Zone of skin (tissue), 1 donor: ENCODE measurements around the gene ARHGEF38.

DNA sequence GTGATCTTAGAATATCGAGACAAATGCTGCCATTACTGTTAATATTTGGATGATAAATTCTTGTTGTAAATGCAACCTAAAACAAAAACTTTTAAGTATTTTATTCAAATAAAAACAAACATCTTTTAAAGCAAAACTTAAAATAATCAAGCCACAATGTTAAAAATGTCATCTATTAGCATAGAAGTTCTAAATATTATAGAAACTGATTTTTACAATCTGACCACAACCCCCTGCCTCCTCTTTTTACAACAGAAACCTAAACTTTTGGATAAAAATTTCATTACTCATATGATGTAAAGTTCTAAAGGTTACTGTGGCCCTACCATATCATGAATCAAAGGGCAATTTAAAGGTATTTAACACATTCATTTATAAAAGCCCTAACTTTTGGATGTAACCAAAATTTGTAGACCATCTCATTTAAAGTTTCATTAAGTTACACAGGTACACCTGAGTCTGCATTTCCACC, 25.8 kb downstream of the UBE2D3 start:
- RRBS = no CpG with 5 or more reads among the region's 1 CpG

DNA sequence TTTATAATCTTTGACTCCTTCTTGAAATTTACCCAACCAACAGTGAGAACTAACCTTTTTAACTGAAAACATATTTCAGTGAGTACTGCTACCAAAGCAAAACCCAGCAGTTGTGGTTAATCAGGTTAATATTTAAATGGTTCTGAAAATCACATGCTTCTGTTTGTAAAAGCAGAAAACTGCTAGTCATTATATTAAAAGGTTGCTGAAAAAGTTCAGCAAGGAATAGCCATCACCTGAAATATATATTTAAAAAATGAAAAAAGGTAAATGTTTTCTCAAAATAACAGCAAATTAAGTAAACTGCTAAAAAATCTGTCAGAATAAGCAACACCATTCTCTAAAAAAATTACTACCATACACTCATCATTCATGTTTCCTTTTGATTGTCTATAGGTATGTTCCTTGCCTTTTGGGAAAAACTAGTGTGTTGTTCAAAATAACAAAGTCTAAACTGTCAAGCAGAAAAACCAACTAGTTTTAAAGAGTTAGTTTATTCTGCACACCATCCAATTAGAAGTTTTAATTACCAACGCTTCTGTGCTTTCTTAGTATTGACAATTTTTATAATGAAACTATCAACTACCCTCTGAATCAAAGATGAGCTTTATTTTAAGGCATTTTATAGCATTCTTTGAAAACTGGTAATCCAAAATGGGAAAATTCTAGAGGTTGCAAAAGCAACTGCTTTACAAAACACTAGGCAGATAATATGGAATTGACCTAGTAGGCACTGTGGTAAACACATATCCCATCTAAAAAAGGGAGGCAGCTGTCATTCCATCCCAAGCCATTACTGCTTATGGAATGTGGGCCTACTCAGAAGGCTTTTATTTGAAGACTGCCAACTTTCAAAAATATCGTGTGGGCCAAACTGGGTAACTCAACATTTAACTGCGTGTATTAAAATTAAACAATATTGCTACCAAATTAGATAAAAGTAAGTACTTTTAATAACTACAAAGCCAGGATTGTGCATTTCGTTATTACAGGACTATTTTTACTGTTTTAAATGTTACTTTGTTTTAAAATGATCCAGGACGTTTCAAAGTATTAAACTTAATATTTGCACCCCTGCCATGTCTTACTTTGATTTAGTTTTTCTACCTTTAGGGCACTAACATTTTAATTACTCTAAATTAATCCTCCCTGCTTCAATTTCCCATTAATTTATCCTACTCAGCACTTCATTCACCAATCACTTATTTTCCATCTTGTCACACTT, 19.5 kb downstream of the UBE2D3 start:
- RRBS = no CpG with 5 or more reads among the region's 5 CpGs

- RRBS = no CpG with 5 or more reads among the region's 7 CpGs
Observed at GRCh38 chr4:102869861-102870237, 1.1 kb downstream of the CISD2 start.

- RRBS = no CpG with 5 or more reads among the region's 3 CpGs
Observed at GRCh38 chr4:103099170-103099429, 534 bp downstream of the BDH2 start.

GRCh38 chr4:104486997-104487480, 7.7 kb downstream of the CXXC4 start:
- RRBS = no CpG with 5 or more reads among the region's 1 CpG

- RRBS = no CpG with 5 or more reads among the region's 1 CpG
Observed at GRCh38 chr4:105060420-105060982, 86.2 kb upstream of the TET2 start.

DNA sequence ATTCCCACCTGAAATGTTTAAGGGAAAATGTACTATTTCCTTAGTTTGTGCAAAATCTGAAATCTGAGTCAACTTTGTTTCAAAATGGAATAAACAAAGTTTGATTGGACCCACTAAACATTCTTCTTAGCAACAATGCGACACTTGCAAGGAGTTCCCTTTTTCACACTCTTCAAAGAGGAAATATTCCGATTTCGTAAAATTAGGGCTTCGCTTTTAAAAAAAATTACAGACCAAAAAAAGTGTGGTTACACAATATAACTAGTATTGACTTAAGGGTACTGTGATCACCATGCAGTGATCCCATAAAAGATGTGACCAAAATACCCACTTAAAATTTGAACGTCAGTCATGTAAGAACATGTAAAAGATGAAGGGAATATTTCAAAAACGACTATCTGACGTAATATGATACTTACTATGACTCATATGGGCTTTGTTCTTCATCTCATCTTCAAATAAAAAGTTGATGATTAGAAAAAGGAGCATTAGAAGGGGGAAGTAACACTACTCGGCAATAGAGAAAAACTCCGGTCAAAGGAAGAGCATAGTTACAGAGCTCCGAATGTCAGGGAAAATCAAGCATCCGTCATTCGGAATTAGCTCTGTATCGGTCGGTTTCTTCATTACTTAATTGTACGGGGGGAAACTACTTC, 1.5 kb upstream of the TET2 start:
- RRBS = no CpG with 5 or more reads among the region's 15 CpGs

DNA sequence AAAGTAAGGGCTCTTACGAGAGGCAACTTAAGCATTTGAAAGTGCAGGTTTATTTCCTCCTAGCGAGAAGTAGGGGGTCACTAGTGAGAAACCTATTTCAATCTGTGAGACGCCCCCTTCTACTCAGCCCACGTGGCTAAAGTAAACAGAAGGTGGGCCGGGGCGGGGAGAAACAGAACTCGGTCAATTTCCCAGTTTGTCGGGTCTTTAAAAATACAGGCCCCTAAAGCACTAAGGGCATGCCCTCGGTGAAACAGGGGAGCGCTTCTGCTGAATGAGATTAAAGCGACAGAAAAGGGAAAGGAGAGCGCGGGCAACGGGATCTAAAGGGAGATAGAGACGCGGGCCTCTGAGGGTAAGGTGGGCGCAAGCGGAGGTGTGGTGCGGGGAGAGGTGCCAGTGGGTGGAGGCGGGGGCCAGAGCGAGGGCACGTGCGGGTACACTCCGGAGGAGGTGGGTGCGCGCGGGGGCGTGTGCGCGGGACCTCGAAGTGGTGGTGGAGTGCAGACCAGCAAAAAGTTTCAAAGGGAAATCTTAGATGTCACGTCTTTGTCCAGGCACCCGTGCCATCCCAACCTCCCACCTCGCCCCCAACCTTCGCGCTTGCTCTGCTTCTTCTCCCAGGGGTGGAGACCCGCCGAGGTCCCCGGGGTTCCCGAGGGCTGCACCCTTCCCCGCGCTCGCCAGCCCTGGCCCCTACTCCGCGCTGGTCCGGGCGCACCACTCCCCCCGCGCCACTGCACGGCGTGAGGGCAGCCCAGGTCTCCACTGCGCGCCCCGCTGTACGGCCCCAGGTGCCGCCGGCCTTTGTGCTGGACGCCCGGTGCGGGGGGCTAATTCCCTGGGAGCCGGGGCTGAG, 715 bp upstream of the TET2 start:
- RRBS = 2% methylated on average over 19 of the region's 61 CpGs

GRCh38 chr4:105147021-105148257, 763 bp downstream of the TET2 start:
- RRBS = 3% methylated on average over 5 of the region's 29 CpGs

GRCh38 chr4:105470791-105471520, 2.9 kb downstream of the PPA2 start:
- RRBS = no CpG with 5 or more reads among the region's 6 CpGs

DNA sequence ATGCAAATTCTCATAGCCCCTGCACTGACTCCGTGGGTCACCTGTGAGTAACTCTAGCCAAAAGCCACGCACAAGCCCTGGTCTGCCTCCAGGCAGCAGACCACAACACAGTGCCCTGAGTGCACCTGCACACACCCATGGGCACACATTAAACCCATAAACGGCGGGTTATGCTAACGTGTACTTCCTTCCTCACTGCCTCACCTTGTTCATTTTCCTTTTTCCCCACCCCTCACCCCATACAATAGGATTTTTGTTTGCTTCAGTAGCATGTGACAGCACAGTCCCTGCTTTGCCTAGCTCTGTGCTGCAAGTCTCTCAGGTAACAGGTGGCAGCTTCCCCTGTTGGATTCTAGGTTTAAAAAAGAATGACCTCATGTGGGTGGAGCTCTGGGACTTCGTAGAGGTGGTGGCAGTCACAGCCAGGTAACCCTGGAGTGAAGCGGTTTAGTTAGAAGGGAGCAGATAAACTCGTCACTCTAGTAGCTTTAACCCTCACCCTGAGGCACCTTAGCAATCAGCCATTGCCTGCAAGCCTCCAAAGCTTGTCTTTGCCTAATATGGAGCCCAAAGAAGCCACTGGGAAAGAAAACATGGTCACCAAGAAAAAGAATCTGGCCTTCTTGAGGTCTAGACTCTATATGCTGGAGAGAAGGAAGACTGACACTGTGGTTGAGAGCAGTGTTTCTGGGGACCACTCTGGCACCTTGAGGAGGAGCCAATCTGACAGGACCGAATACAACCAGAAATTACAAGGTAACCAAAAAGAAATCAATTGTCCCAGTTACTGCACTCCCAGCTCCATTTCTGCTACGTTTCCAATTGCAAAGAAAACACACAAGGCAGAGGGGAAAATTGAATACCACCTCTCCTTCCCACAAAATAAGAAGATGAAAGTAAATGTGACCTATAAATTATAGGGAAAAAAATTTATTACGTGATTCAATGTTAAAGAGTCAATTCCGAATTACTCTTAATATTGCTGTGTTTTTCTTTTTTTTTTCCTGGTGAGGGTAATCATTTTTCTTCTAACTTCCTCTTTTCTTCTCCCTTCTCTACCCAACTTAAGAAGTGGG, at the start of gene ARHGEF38:
Gene ARHGEF38, plus strand, starts transcription at position 415 of the 1,076 bp plus-strand sequence.
- RRBS = no CpG with 5 or more reads among the region's 12 CpGs

DNA sequence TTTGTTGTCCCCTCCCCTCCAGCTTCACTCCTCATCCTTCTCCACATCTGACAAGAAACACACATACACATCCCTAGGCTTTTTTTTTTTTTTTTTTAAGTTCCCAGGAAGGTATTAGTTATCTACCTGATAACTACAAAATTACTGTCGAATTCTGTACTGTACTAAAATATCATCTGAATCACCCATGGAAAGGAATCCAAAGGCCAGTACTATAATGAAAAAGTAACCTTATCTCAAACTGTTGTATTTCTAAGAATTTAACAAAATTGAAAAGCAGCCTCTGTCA, 7.4 kb downstream of the INTS12 start:
- RRBS = no CpG with 5 or more reads among the region's 1 CpG

GRCh38 chr4:105707803-105708576, 499 bp downstream of the INTS12 start:
- RRBS = no CpG with 5 or more reads among the region's 21 CpGs

DNA sequence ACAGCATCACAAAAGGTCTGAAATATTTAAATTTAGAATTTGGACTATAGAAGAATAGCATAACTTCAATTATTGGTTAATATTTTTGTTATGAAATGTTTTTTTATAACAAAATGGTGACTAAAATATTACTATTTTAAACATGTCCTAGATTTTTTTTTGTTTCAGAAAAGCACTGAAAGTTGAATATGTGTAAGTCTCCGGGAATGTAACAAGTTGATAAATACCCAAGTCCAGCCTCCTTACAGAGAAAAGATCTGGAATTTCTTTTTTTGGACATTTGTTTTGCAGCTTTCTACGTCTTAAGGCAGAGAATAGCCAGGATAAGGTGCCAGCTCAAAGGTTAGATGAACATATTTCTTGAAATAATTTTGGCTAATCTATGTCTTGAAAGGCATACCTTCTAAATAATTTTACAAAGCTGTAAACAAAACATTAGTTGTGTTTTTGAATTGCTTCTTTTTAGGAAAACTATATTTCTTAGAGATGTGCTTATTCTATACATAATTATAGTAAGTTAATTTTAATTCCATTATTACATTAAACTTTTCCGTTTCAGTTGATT, 16.7 kb downstream of the NPNT start:
- RRBS = no CpG with 5 or more reads among the region's 3 CpGs

DNA sequence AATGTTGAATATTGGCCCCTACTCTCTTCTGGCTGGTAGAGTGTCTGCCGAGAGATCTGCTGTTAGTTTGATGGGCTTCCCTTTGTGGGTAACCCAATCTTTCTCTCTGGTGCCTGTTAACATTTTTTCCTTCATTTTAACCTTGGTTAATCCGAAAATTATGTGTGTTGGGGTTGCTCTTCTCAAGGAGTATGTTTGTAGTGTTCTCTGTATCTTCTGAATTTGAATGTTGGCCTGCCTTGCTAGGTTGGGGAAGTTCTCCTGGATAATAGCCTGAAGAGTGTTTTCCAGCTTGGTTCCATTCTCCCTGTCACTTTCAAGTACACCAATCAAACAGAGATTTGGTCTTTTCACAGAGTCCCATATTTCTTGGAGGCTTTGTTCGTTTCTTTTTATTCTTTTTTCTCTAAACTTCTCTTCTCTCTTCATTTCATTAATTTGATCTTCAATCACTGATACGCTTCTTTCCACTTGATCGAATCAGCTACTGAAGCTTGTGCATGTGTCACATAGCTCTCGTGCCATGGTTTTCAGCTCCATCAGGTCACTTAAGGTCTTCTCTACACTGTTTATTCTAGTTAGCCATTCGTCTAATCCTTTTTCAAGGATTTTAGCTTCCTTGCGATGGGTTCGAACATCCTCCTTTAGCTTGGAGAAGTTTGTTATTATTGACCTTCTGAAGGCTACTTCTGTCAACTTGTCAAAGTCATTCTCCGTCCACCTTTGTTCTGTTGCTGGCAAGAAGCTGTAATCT, 177.3 kb downstream of the NPNT start:
- RRBS = no CpG with 5 or more reads among the region's 10 CpGs

GRCh38 chr4:106119691-106120239, 196.2 kb downstream of the TBCK start:
- RRBS = no CpG with 5 or more reads among the region's 17 CpGs

DNA sequence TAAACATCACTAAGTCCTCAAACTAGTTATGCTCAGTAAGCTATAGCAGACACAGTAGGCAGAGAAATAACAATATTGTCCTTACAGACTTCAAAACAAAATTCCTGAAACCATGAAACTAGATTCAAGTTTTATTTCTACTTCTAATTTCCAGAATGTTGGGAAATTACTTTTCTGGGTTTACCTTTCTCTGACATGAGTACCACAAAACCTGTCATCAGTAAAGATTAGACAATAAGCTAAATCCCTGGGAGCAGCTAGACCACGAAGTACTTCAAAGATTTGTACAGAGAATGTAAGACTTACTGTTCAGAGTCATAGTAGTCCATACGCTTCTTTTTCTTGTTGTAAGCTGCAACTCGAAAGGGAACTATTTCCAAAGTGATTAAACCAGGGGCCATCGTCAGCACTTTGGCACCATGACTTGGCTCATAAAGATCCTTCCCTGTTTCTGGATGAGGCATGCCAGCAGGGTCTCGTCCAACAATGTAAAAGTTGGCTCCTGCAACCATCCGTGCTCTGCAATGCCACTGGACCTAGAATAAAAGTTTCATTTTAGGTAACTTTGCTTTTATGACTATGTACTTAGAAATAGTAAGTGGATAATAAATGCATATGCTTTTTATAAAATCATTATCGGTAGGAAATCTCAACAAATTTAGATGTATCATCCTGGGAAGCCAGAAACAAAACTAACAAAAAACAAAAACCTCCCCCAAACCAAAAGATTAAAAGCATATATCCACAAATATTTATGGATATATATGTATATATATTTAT, 88.5 kb downstream of the PAPSS1 start:
- RRBS = no CpG with 5 or more reads among the region's 7 CpGs

- RRBS = no CpG with 5 or more reads among the region's 5 CpGs
Observed at GRCh38 chr4:107988065-107988283, 1.7 kb upstream of the HADH start.

DNA sequence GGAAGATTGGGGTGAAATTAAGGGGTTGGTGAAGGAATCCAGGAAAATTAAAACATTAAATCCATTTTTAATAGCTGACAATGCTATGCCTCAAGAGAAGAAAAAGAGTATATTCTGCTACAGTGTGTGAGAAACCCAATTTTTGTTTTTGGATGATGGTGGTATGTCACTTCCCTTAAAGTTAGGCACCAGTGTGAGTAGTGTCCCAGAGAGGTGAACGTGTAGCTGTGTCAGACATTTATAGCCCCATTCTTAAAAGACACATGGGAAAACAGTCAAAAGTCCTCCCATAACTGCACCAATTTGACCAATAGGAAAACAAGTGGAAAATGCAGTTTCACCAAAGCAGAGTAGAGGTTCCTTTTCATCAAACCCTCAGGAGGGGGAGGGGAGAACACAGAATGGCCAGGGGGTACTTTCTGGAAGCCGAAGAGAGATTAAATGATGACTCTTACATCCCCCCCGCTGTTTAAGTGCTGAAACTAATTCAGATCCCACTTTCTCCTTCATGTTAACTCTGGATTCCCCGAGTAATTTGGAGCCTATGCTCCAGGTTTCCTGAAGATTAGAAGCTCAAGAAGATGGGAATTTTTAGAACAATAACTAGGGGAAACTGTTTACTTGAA, 1.9 kb upstream of the LEF1 start:
- RRBS = no CpG with 5 or more reads among the region's 4 CpGs